Jejunum (tissue), 1 donor: ENCODE data around the gene TSPAN7.

DNA sequence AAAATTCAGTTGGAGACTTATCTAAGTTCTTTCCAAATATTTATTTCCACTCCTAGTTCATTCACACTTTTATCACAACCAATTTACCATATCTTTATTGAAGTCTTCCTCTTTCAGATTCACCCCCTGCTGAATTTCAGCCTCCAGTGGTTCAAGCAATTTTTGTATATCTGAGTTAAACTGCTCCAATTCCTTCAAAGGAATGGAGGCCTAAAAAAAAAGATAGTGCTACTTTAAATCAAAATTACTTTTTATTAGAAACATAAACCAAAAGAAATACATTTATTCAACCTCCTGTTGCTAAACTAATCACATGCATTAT lies 863.1 kb downstream of the DMD start:
- PRO-cap, result no peak

GRCh38 chrX:32854038-32854419 lies 357.3 kb downstream of the DMD start:
- PRO-cap, result no peak

GRCh38 chrX:36962892-36963936 lies 45.0 kb upstream of the FAM47C start:
- PRO-cap, result no peak

DNA sequence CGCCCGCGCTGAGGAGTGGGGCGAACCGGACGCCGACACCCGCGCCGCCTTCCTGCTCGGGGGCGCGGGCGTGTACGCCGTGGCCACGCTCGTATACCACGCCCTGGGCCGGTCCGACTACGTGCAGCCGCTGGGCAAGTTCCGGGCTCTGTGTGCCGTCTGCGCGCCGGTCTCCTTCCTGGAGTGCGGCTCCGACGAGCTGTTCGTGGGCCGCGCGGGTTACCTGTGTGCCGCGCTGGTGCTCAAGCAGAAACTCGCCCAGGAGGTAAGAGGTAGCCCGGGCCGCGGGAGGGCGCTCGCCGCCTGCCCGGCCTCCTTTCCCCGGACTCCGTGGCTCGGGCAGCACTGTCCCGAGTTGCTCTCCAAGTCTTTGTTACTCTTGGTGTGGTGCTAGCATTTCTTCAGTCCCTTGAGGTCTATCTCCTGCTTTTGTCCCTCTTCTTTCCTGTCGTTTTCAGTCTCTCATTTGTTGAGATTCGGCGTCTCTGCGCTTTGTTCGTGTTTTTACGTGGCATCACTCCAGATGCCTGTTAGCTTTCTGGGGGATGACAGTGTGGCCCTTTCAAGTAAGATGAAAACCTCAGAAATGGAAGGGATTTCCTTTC lies 820 bp downstream of the LANCL3 start:
- PRO-cap, result no peak

GRCh38 chrX:38561103-38562278 lies at the start of gene TSPAN7:
TSPAN7 (plus strand) TSS chrX:38561542.
- PRO-cap, result bidirectional peak, plus-strand start at chrX:38561547, minus-strand start at chrX:38561273

DNA sequence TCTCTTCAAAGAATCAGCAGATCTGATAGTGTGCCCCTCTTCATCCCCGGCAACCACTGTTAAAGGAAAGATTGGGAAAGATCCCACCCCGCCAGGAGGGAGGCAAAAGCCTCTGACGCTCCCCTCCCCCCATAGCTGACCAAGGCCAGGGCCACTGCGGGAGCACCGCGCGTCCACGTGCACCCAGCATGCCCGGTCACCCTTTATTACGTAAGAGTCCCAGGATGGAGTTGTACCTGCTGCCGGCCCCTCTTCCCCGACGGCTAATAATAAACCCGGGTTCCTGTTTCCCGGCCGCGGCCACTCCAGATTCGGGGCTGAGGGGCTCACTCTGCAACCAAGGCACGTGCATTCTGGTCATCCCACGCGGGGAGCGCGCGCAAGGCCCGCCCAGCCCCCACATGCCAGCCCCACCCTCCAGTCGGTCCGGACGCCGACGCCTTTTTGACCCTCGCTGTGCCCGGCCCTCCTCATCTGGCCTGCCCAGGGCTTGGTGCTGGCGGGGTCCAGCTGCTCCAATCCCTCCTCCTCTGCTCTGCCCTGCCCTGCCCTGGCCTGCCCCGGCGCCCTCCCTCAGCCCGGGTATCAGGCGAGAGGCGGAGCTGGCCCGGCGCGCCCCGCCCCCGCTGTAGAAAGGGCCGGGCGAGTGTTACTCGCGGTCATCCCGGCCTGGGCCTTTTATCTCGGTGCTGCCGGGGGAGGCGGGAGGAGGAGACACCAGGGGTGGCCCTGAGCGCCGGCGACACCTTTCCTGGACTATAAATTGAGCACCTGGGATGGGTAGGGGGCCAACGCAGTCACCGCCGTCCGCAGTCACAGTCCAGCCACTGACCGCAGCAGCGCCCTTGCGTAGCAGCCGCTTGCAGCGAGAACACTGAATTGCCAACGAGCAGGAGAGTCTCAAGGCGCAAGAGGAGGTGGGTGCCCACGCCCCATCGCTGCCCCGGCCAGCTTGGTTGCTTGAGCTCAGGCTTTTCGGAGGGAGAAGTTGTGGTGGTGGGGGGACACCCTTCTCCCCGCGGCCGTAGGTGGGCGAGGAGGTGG lies 2.6 kb downstream of the MID1IP1 start:
- PRO-cap, result bidirectional peak, plus-strand start at position 681 of the sequence, minus-strand start at position 476 of the sequence

- PRO-cap, result bidirectional peak, plus-strand start at chrX:38805244, minus-strand start at chrX:38805167
These were observed 3.5 kb downstream of the MID1IP1 start for GRCh38 chrX:38804541-38805291.

- PRO-cap, result no peak
These were observed 67.7 kb downstream of the MID1IP1 start for GRCh38 chrX:38868664-38869696.

GRCh38 chrX:39687660-39688066 lies 410.1 kb downstream of the BCOR start:
- PRO-cap, result no peak

DNA sequence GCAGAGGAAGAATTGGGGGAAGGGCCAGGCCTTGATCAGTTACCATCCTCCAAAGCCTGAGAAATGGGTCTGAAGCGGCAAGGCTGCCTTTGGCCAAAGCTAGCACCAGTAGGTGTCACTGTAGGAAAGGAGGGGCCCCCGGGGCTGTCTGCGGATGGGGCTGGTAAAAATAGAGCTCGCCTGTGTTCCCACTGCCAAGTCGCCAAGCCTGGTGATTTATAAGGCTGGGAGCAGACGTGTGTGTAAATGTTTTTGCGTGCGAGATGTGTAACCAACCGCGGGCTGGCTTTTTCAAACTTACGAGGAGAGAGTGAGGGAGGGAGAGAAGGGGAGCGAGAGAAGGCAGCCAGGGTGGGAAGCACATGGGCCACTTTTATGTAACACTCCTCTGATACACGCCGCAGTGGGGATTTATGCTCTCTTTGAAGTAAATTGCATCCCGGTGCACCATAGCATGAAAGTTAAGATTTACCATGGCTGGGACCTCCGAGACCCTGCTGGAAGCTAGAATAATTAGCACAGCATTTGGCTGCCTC lies 366.9 kb downstream of the BCOR start:
- PRO-cap, result no peak

- PRO-cap, result no peak
These were observed 200.4 kb downstream of the BCOR start for GRCh38 chrX:39897258-39897850.

GRCh38 chrX:39953839-39954348 lies 143.9 kb downstream of the BCOR start:
- PRO-cap, result no peak

- PRO-cap, result no peak
These were observed 88.3 kb downstream of the BCOR start for GRCh38 chrX:40009530-40009842.

DNA sequence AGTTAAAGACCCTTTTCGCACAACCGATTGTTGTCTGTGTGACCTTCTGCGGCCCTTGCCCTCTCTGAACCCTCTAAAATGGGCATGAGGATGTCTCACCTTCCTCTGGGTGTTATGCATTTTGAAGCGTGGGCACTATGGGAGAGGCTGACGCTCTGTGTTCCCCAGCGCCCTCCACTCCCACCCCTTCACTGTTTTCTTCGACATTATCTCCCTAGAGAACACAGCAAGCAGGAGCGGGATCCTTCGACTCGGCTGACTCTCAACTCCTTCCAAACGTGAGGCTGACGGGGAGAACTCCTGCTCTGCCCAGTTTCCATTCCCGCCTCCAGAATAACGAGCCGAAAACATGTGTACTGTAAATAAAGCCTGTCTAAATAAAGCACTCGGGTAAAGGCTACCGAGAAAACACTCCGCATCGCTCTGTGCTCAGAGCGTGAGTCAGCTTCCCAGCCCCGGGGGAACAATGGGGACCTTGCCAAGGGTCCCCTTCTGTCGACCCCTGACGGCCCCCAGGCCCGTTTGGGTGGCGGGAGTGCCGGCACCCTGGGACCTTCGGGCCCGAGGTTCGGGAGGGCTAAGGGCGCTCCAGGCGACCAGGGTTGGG lies 85.9 kb downstream of the BCOR start:
- PRO-cap, result bidirectional peak, plus-strand start at position 406 of the sequence, minus-strand start at position 271 of the sequence

DNA sequence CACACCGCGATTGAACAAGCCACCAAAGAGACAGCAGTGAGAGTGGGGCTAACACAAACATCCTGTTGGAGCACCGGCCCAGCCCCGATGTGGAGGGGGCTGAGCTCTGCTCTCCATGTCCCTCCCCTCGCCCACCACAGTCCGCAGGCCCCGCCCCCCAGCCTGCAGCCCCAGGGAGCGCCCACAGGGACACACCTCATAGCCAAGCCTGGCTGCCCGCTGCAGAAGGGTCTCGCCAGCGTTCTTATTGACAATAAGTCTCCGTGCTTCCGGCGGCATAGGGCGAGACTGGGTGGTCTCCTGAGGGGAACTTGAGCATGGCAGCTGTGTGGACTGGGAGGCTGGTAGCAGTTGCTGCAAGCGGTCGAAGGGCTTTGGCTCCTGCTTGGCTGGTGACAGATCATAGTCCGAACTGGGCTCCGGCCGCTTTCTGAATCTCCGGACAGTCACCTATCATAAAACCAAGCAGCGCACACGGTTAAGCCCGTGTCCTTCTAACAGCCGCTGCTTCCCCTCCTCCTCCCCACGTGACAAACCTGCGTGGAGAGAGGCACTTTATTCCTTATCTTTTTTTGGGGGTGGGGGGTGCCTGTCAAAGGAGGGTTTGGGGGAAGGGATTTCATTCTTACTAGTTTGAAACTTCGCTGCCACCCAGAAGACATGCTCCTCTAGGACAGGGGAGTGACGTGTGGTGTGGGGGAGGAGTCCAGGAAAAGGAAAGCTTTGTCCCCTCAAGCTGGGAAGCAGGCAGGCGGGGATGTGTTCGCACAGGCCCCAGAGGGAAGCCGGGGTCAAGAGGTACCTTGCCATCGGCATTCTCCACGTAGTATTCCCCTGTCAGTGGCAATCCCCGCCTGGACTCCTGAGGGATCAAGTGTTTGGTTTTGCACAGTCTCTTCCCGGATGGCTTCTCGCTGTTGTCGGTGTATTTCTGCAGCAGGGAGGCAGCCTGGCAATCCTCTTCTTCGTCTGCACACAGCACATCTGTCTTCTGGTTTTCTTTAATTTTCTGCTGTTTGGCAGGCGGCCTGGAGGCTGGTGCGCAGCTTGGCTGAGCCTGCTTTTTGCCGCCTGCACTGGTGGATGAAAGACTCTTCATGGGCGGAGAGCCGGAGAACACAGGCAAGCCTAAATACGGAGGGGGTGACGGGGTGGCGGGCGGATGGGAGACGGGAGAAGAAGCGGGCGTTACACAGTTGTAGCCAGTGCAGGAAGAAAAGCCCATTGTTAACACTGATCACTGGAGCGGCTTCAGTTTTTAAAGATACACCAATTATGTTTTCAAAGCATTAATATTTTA lies 35.4 kb downstream of the BCOR start:
- PRO-cap, result no peak

- PRO-cap, result no peak
These were observed 15.1 kb downstream of the BCOR start for GRCh38 chrX:40082473-40083230.

DNA sequence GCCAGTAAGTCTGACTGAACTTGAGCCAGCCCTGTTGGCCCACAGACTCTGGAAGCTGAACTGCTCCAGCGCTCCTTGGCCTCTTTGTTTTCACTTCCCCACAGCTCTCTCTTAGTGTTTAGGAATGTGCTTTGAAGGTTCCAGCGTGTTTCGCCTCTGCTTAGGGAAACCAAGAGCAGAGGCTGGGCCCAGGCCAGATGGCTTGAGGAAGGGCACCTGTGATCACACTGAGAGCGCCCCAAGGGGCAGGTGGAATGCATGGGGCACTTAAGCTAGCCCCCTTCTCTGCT lies 43.4 kb upstream of the BCOR start:
- PRO-cap, result no peak

DNA sequence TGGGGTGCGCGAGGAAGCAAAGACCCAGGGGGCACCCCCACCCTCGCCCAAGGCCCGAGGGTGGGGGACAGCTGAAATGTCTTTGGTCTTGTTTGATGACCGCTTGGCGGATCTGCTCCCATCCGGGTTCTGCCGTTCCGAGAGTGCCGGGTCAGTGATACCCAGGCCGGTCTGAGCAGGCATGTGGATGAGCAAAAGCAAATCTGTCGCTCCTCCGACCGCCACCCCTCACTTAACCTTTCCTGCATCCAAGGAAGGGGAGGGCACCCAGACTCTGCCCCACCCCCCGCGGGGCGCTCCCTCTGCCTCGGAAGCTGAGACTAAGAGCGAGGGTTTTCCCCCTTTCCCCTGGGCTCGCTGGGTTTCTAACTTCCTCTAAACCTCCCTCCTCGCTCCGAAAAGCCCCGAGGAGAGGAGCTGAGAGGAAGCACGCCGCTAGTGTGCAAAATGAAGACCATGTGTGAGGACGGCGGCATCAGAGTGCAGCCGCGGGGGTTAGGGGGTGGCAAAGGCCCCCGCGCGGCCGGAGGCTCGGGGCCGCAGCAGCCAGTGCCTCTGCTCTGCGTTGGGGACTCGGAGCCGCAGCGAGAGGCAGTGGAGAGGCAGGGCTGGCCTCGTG lies 55.6 kb upstream of the BCOR start:
- PRO-cap, result bidirectional peak, plus-strand start at position 397 of the sequence, minus-strand start at position 234 of the sequence

- PRO-cap, result bidirectional peak, plus-strand start at chrX:40155289, minus-strand start at chrX:40155031; unidirectional peak, plus-strand start at chrX:40155560
These were observed 57.2 kb upstream of the BCOR start for GRCh38 chrX:40154648-40155616.

- PRO-cap, result no peak
These were observed 72.1 kb upstream of the BCOR start for GRCh38 chrX:40169863-40170245.